Mesangial cell (primary cell): ENCODE results near the gene EFHD2.

DNA sequence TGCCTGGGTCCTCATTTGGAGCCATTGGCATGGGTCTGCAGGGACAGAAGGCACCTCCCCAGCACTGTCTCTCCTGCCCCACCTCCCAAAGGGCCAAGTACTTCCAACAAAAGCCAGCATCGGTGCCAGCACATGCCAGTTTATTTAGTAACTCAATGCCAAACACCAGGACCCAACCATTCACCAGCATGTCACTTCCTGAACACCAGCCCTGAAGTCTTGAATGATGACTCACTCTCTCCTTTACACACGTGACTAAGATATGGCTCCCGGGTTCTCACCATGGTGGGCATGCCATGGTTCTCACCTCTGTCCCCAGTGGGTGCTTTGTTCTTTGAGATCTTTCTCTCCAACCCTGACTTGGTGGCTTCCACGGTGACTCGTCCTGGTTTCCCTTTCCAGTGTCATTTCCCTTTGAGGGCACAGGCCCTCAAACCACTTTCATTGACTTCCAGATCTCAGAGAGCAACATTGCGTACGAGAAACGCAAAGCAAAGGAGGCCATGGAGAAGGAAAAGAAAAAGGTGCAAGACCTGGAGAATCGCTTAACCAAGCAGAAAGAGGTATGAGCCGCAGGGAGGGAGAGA lies 57.2 kb upstream of the EFHD2 start:
- RAMPAGE, long total RNA = no peak

GRCh38 chr1:15409357-15410038 lies at the start of gene EFHD2:
Gene EFHD2, plus strand, starts transcription at chr1:15409888.
- RAMPAGE, long total RNA = no peak

DNA sequence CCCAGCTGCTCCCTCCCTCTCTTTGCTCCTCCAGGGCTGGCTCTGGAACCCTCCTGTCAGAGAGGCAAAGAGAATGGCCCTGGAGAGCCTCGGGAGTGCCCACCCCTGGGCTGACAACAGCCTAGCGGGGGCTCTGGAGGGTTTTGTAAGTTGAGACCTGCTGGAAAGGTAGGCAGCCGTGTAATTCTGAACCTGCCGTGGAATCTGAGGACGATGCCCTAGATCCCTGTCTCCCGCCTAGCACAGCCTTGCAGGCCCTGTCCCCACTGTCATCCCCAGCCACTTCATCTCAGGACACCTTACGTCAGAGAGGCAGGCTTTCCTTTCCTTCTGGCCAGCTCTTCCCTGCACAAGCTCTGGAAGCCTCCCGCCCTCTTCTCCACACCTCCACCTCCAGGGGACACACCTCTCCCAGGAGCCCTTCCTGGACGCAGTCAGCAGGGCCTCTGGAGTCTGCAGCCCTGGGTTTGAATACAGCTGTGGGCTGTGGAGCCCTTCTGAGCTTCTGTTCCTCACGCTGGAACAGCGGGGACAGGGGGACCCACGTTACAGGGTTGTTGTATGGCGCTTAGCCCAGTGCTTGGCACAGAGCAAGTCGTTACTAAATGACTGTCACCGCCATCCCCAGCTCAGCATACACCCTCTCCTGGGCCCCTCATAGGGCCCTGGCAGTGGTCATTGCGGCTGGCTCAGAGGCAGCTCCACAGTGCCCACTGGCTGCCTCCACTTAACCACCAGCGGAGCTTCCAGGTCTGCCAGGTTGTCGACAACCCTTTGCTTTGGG lies 4.4 kb downstream of the EFHD2 start:
- RAMPAGE, long total RNA = no peak

DNA sequence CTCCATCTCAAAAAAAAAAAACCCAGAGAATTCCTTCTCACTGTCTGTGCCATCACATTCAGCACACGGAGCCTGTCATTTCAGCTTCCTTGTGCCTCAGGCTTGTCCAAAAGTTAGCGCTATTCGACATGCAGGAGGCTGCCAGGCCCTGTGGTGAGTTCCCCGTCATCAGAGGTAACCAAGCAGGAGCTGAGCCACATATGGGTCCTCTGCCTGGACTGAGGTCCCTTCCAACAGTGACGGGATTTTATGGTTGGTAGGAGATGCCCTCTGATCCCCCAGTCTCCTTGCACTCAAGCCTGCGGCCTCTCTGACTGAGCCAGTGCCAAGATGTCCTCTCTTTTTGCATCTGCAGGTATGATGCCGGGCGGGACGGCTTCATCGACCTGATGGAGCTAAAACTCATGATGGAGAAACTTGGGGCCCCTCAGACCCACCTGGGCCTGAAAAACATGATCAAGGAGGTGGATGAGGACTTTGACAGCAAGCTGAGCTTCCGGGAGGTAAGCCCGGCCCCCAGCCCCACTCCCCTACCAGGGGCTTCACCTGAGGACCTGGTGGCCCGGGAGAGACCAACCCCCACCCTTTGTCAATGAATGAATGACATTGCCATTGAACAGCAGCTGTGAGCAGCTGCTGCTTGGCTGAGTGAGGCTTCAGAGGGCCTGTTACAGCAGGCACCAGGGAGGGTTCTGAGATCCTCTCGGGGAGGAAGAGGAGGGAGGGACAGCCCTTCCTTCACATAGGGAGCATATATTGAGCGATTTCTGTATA lies 12.5 kb upstream of the CTRC start:
- RAMPAGE, long total RNA = no peak

DNA sequence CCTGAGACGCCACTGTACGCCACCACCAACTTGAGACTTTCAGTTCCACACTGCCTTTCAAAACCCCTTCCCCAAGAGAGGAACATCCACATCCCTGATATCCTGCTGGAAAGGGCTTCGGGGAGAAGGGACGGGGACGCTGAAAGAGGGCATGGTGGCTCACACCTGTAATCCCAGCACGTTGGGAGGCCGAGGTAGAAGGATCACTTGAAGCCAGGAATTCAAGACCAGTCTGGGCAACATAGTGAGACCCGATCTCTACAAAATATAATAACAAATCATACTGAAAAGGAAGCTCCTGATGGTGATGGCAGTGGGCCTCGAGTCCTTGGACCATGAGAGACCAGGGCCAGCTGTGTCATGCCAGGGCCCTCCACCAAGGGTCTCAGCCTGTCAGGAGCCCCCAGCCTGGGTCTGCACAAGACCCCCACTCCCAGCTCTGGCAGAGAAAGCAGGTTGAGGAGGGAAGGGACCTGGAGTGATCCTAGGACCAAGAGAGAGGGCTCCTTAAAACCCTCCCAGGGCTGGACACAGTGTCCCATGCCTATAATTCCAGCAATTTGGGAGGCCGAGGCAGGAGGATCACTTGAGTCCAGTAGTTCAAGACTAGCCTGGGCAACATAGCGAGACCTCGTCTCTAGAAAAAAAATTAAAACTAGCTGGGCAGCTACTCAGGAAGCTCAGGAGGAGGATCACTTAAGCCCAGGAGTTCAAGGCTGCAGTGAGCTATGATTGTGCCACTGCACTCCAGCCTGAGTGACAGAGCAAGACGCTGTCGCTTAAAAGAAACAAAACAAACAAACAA lies 6.6 kb upstream of the CTRC start:
- RAMPAGE, long total RNA = no peak

DNA sequence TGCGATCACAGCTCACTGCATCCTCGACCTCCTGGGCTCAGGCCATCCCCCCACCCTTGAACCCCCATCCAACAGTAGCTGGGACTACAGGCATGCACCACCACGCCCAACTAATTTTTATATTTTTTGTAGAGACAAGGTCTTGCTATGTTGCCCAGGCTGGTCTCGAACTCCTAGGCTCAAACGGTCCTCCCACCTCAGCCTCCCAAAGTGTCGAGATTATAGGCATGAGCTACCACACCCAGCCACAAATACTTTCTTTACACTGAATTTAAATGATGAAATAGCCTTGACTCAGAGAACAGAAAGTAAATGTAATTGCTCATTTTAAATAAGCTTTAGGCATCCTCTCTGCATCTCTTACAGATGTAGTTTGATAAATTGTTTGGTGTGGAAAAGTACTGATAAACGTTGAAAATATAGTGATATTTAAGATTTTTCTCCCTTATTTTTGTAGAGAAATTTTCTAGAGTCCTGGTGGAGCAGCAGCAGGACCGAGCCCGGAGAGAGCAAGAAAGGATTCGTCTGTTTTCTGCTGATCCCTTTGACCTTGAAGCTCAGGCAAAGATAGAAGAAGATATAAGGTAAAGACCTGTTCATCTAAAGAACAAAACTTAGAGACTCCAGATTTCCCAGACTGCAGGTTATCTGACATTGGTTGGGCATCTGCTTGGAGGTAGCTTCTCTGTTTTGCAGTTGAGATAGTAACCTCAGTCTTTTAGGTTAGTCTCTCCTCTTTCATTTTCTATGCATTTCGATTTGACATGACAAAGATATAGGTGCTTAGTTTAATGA lies 15.9 kb downstream of the DDI2 start:
- RAMPAGE, long total RNA = no peak

GRCh38 chr1:15659828-15660438 lies 420 bp downstream of the RSC1A1 start:
- RAMPAGE, long total RNA = no peak

DNA sequence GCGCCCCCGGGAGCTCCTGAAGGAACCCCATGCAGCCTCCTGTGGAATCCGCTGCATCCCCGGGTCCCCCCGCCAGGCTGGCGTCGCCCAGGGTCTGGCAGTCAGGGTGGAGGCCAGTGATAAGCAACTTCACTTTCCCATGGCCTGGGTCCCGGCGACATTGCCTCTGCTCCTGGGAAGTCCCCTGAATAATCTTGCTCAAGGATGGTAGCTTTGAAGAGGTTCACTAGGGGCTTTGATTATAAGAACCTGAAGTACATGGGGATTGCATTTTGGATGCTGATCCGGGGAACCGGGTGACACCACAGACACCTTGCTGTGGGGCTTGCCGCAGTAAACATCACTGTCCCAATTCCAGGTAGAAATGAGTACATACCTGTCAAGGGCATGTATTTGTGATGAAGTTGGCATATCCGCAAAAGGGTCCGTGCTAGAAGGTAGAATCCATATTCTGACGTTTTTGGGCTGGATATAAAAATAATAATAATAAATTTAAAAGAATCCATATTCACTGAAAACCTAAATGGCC lies 866 bp downstream of the PLEKHM2 start:
- RAMPAGE, long total RNA = no peak

GRCh38 chr1:15689167-15689651 lies 5.1 kb downstream of the PLEKHM2 start:
- RAMPAGE, long total RNA = no peak

- RAMPAGE, long total RNA = no peak
Observed at GRCh38 chr1:15727186-15727710, 8.8 kb upstream of the SLC25A34 start.

GRCh38 chr1:15747316-15747539 lies 4.9 kb downstream of the TMEM82 start:
- RAMPAGE, long total RNA = no peak

DNA sequence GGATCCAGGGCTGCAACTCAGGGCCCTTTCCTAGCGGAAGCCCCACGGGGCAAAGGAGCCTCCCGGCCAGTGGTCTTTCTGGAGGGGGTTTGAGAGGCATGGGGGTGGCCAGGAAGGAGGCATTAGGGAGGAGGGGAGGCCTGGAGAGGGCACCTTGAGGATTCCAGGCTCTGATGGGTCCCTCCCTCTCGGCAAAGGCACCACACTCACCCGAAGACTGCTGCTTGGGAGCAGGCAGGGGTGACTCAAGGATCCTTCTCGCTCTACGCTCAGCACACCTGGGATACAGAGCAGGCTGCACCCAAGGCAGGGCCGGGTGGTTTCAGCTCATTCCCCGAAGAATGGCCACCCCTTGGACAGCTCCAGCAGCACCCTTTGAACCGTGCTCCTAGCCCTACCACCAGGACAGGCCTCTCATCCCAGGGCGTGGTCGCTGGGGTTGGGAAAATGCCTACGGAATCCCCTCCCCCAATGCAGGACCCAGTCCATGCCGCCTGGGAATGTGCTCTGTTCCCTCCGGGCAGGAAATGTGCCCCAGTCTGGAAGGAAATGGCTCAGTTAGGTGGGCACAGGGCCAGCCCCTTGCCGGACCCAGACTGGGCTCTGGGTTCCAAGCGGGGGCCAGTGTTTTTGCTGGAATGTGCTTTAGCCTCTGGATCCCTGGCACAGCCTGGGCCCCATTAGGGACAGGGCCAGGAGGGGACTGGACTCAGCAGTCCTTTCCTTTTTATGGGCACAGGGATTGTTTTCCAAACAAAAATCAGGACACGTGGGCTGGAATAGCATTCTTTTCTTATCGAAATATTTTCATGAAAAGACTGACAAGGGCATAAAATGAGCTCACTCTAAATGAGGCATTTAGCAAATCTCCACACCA lies 7.2 kb downstream of the TMEM82 start:
- RAMPAGE, long total RNA = no peak

- RAMPAGE, long total RNA = no peak
Observed at GRCh38 chr1:15795046-15795435, 12.4 kb downstream of the UQCRHL start.

GRCh38 chr1:15799938-15800795 lies 7.3 kb downstream of the UQCRHL start:
- RAMPAGE, long total RNA = no peak

DNA sequence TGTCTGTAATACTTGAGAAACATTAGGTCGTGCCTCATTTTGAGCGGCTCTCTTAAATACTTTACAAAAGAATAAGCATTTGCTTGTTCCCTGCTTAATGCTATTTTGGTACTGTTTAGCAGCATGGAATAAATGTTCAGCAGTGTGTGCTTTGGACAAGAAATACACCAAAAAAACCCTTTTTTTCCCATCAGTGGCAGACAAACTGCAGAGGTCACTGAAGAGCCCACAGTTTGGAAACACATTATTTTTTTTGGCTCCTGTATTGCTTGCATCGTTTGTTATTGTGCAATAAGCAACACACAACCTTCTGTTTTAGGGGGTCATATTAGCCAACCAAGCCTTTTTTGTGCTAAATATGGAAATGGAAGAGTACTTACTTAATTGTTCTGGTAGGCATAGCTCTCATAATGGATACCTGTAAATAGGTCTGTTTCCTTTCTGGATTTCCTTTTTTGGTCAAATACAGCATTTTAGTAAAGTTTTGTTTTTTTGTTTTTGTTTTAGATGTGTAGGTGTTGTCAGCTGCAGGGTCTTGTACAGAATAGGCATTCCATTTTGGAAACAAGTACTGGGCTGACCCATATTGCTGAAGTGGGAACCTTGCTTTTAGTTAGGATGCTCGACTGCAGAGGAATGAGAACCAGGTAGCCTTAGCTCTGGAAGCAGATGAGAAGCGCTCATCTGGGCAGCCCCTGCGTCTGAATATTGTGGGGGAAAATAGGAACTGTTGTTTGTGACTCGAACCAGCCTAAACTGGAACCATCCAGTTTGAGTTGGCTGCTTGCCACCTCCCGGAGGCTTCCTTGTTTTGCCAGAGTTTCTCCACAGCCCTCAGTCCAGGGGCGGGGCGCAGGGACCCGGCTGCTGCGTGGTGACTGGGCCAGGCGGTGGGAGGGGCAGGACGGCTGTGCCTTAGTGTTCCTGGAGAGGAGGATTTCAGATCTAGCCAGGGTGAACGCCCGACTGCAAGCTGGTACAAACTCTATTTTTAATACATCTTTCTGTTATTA lies 38.4 kb downstream of the SPEN start:
- RAMPAGE, long total RNA = no peak

GRCh38 chr1:15945957-15946476 lies 29.9 kb downstream of the ZBTB17 start:
- RAMPAGE, long total RNA = no peak

DNA sequence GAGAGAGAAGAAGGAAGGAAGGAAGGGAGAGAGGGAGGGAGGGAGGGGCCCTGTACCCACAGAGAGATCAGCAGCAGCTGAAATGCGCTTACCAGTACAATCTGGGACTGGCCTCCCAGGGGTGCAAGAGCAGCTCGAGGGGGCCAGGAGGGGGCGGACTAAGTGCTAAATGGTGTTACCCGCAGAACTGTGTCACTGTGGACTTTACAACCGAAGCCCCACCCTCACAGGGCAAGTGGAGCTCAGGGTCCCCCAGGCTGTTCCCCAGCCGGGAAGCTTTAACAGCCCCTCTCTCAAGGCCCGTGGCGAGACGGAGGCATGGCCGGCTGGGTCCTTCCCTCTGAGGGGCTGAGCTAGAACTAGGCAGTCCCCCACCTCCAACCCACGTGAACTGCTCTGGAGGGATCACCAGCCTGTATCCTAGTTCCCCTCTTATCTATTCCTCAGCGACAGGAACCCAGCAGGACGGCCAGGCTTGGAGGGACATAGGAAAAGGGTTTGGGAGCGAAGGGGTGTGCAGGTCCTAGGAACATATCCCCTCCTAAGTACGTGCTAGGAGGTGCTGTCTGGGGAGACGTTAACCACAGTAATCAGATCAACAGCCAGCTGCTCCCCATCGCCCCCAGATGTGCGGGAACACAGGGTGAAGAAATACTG lies 24.5 kb downstream of the ZBTB17 start:
- RAMPAGE, long total RNA = no peak

DNA sequence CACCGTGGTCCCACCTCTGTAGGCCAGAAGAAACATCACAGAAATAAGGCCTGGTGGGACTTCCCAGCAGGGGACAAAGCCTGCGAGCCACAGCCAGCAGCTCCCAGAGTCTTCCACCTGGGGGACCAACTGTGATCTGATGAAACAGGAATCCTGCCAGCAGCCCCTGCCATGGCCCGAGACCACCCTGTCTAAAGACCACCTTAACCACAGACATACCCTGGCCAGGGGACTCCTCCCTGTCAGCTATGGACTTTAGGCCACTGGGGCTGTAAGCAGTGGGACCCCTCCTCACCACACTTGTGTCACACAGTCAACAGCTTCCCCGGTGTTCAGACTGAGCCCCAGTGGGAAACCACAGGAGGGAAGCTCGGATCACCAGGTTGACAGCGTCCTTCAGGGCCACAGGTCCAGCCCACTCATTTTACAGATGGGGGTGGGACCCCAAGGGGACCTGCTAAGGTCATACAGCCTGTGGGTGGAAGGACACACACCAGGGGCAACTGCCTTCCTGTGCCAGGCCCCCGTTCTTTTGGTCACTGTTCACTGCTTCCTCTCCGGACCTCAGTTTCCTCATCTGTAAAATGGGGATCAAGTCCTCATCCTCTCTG lies 11.5 kb downstream of the EPHA2 start:
- RAMPAGE, long total RNA = no peak

GRCh38 chr1:16162429-16162775 lies 6.5 kb upstream of the EPHA2 start:
- RAMPAGE, long total RNA = no peak

- RAMPAGE, long total RNA = no peak
Observed at GRCh38 chr1:16188857-16189550, 23.4 kb downstream of the ARHGEF19 start.